Skeletal muscle tissue (tissue), 7 donors: ENCODE measurements around the genes DEK and RNF144B.

DNA sequence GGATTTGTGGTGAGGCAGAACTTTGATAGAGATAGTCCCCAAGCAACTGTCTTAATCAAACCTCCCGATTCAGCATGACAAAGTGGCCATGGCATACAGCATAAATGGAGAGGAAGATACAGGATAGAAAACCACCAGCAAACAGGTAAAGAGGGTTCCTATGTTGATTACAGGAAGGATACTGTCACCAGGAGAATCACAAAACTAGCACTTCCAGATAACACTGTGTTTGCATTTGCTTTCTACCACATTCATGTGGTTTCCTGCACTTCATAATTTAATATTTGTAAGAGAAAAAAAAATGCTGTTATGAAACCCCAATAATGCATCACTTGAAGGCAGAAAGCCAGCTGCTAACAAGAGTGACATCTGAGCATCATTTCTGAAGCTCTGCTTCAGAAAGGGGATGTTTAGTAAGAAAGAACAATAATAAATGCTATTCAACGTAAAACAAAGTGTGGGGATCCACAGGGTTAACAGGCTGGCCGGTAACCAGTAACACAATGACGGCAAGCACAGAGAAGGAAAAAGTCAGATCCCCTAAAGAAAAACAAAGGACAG lies 106.5 kb downstream of the ATXN1 start:
- PRO-cap, 3 experiments = no peak in any of the 3 experiments
- RAMPAGE, long total RNA = no peak
- RRBS, 2 experiments = no CpG with 5 or more reads among the region's 4 CpGs

DNA sequence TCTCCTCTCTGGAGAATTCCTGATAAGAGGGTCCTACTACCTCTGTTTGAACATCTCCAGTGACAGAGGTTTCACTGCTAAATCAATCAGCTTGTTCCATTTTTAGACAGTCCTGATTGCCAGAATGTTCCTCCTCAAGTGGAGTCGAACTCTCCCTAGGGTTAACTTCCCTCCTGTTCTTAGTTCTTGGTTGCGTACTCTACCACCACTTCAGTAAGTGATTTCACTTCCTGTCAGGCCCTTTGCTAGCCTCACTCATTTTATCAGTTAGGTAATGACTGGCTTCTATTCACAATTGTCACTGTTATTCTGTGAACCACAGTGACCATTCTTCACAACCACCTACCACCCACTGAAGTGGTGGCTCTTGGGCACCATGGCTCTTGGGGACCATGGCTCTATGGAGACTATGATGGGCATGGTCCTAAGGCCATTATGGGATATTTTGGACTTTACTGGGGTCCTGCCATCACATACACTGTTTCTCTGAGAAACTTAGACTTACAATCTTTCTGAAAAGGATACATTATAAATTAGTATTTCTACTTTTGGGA lies 66.5 kb downstream of the ATXN1 start:
- PRO-cap, 3 experiments = no peak in any of the 3 experiments
- RAMPAGE, long total RNA = no peak
- RRBS, 2 experiments = no CpG with 5 or more reads among the region's 2 CpGs

GRCh38 chr6:16712101-16712691 lies 49.1 kb downstream of the ATXN1 start:
- PRO-cap, 3 experiments = no peak in any of the 3 experiments
- RAMPAGE, long total RNA = no peak
- RRBS, 2 experiments = no CpG with 5 or more reads among the region's 10 CpGs

- PRO-cap, 3 experiments = peak in 1 of 3 experiments; most common minus-strand start chr6:16729344 (in 1)
- RAMPAGE, long total RNA = no peak
- RRBS, 2 experiments = no CpG with 5 or more reads among the region's 8 CpGs
Observed at GRCh38 chr6:16728952-16729549, 32.2 kb downstream of the ATXN1 start.

DNA sequence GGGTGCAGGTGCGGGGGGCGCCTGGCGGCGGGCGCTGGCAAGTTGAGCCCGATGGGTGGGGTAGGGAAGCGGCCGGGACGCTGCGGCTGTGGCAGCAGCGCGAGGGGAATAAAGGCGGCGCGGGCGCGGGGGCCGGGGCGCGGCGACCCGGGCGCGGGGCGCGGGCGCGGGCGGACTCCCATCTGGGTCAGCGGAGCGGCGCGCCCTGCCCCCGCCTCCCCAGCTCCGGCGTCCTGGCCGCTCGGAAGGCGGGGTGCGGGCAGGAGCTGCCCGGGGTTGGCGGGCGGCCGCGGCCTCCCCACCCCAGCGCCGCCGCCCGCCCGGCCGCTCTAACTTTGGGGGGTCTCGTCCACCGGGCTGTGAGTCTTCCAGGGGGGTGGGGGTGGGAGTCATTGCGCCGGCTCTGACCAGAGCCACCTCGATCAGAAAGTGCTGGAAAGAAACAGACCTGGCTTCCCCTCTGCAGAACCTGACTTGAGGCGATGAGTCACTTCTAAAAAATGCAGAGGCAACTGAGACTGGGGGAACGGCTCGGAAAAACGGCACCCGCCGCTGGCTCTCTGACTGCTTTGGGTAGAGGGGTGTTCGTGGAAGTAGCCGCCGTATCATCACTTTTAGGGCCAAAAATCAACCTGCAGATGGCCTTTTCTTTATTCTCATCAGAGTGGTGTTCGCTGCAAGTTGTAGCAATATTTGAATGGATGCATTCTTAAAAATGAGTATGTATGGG lies 561 bp downstream of the CAP2 start:
- PRO-cap, 3 experiments = peak in 3 of 3 experiments; most common plus-strand start position 222 of the sequence (in 2); most common minus-strand start position 331 of the sequence (in 2)
- RAMPAGE, long total RNA = no peak
- RRBS, 2 experiments = 2% methylated on average over 42 to 44 of the region's 66 CpGs

GRCh38 chr6:17580414-17581302 lies 19.4 kb upstream of the FAM8A1 start:
- PRO-cap, 3 experiments = peak in 1 of 3 experiments; most common plus-strand start chr6:17580544 (in 1); most common minus-strand start chr6:17580548 (in 1)
- RAMPAGE, long total RNA = no peak
- RRBS, 2 experiments = 5 to 13% methylated on average over 4 to 10 of the region's 55 CpGs

GRCh38 chr6:17601383-17601744 lies 1.3 kb downstream of the FAM8A1 start:
- PRO-cap, 3 experiments = no peak in any of the 3 experiments
- RAMPAGE, long total RNA = no peak
- RRBS, 2 experiments = no CpG with 5 or more reads among the region's 5 CpGs

GRCh38 chr6:17628604-17629636 lies 28.8 kb downstream of the FAM8A1 start:
- PRO-cap, 3 experiments = no peak in any of the 3 experiments
- RAMPAGE, long total RNA = no peak
- RRBS, 2 experiments = no CpG with 5 or more reads among the region's 4 CpGs

GRCh38 chr6:17932282-17932893 lies 55.0 kb downstream of the KIF13A start:
- PRO-cap, 3 experiments = no peak in any of the 3 experiments
- RAMPAGE, long total RNA = no peak
- RRBS, 2 experiments = no CpG with 5 or more reads among the region's 7 CpGs

DNA sequence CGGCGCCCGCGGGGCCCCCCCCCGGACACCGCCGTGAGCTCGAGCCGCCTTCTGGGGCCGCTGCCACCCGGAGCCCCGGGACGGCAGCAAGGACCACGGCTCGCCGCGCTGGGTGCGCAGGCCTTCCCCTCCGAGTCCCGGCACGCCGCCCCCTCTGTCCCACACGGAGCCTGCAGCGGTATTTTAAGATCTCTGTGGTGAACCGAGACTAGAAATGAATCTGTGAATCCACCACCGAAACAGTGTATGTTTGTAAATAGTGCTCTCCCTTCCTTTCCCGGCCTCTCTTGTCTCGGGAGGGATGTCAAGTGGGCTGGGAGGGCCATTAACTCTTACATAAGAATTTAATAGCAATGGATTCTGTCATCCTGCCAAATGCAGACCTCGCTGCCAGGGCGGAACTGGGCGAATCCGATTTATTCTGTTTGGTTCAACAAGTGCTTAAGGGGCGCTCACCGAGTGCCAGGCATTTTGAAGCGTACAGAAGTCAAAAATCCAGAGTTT lies 614 bp upstream of the KIF13A start:
- PRO-cap, 3 experiments = peak in 3 of 3 experiments; most common plus-strand start position 70 of the sequence (in 2); most common minus-strand start position 156 of the sequence (in 3)
- RAMPAGE, long total RNA = no peak
- RRBS, 2 experiments = 3% methylated on average over 17 to 21 of the region's 35 CpGs

DNA sequence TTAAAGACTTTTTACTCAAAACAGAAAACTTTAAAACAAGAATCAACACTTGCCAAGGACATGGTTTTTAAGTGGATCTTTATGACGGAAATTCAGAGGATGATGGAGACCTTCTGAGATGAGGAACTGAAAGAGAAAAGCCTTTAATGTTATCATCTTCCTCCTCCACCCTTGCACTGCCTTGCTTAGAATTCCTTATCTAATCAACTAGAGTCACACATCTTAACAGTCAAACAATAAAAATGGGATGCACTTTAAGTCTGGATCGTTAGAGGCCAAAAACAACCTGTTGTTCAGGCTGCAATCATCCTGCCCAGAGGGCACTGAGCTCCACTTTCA lies 66.0 kb upstream of the KIF13A start:
- PRO-cap, 3 experiments = no peak in any of the 3 experiments
- RAMPAGE, long total RNA = no peak
- RRBS, 2 experiments = no CpG with 5 or more reads among the region's 2 CpGs

GRCh38 chr6:18056847-18057293 lies 65.6 kb downstream of the NHLRC1 start:
- PRO-cap, 3 experiments = no peak in any of the 3 experiments
- RAMPAGE, long total RNA = no peak
- RRBS, 2 experiments = no CpG with 5 or more reads among the region's 3 CpGs

DNA sequence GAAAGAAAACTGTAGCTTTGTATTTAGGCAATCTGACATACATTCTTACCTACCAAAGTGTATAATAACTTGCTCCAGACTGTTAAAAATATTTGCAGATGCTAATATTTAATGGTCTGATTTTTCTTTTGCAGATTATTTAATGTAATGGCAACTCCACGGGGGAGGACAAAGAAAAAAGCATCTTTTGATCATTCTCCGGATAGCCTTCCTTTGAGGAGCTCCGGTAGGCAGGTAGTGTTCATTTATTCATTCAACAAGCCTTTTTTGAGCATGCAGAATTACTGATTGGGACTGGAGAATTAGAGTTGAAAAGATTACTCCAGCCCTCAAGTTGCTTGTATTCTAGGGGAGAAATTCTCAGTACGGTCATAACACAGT lies 4.5 kb downstream of the KDM1B start:
- PRO-cap, 3 experiments = no peak in any of the 3 experiments
- RAMPAGE, long total RNA = no peak
- RRBS, 2 experiments = no CpG with 5 or more reads among the region's 4 CpGs

DNA sequence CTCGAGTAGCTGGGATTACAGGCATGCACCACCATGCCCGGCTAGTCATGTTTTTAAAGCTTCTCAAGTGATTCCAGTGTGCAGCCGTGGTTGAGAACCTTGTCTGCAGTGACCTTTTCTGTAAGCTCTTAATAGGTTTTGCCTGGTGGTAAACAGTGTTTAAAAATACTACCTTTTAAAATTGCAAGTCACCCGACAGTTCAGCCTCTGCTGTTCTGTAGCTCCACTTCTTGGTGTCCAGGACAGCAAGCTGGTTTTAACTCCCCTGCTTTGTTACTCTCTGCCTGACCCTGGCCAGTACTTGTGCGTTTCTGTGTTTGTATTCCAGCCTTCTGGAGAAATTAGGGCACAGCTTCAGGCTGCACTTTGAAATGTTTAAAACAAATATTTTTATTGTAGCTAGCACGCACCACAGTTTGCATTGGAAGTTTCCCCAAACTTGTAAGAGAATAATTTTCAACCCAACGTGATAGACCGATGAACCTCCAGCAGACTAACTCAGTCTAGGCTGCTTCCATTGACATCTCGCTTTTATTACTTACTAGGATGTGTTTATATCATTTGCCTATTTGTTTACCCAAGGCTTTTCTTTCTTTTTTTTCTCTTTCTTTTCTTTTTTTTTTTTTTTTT lies 54.5 kb downstream of the DEK start:
- PRO-cap, 3 experiments = no peak in any of the 3 experiments
- RAMPAGE, long total RNA = no peak
- RRBS, 2 experiments = no CpG with 5 or more reads among the region's 9 CpGs

DNA sequence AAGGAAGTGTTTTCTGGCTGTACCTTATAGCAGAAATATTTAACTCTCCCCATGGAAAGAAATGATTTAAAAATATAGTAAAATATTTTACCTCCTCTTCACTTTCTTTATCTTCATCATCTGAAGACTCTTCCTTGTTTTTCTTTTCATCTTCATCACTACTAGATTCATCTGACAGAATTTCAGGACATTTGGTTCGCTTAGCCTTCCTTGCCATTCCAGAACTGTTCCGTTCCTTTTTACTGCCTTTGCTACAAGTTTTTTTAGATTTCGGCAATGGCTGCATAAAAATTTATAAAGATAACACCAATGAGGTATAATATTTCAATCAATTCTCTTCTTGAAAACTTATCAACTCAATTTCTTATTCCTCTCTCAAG lies 14.8 kb downstream of the DEK start:
- PRO-cap, 3 experiments = no peak in any of the 3 experiments
- RAMPAGE, long total RNA = no peak
- RRBS, 2 experiments = no CpG with 5 or more reads among the region's 3 CpGs

GRCh38 chr6:18263777-18264082 lies 600 bp downstream of the DEK start:
- PRO-cap, 3 experiments = no peak in any of the 3 experiments
- RAMPAGE, long total RNA = no peak
- RRBS, 2 experiments = 2 to 3% methylated on average over 12 of the region's 21 CpGs

DNA sequence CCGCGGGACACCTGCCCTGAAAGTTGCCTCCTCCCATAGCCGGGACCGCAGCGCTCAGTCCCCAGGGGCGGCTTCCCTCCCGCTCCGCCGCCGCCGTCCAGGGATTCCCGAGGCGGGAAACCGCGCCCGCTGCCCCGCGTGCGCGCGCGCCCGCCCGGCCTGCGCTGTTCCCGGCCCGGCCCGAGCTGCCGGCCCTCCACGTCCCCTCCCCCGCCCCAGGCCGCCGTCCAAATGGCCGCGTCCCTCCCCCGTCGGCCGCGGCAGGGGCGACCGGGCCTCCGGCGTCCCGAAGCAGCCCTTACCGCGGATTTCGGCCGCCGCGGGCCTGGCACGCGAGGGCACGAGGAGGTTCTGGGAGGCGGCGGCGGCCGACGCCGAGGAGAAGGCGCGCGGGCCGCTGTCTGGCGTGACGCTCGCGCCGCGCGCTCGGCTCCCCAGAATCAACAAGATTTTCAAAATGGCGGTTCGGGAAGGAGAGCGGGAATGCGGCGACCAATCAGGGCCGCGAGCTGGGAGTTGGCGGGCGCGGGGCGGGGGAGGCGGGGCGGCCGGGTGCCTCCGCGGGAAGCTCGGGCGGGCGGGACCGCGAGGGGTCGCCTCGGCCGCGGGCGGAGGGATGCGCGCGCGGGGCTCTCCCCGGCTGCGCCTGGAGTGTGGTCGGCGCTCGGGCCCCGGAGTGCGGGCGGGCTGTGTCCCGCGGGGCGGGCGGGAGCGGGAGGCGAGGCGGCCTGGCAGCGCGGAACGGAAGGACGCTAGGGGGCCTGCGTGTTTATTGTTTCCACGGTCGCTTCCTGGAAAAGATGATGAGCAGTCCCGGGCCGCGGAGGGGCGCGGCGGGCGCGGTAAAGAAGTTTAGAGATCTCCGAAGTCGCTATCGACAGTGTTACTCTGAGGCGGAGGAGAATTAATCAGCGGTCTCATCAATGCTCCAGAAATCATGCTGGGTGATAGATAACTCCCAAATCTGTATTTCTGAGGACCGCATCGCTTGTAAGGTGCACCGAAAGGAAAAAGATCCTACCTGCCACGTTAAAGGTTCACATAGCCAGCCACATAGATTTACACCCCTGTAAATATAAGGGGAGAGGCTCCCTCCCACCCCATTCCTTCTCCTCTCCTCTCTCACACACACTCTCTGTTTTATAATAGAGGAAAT lies at the start of gene DEK:
Gene DEK (minus strand): TSS at position 448 of the 1,156 bp plus-strand sequence.
- PRO-cap, 3 experiments = peak in 3 of 3 experiments; most common plus-strand start position 796 of the sequence (in 3); most common minus-strand start position 743 of the sequence (in 2)
- RAMPAGE, long total RNA = no peak
- RRBS, 2 experiments = 1 to 4% methylated on average over 47 to 53 of the region's 140 CpGs

DNA sequence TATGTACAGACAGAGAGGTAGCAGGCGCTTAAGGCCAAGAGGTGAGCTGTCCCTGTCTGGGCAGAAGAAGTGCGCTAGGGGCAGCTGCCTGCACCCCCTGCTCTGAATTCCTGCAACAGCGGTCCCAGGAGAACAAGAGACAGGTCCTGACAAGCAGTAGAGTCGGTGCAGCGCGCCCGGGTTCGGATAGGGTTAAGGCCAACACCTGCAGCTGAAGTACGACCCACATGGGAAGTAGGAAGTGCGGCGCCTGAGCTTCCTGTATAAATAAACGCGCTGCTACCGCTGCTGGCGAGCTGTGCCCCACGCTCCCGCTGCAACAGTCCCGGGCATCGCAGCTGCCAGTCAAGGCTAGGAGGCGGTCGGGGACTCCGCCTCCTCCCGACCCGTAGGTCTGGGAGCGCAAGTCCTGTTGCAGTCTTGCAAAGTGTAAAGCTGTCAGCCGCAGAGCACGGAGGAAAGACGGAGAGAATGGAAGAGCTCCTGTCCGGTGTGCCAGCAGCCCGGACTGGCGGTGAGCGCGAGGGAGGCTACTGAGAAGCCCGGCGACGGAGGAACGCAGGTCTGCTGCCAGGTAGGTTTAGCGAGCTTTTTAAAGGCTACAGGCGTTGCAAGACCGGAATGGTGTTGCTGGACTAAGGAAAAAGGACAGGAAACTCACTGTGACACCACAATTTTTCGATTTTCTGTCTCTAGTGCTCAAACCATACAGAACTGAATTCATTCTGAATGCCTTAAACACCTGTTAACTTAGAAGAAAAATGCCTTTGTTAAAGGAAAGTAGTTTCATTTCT lies at the start of gene RNF144B:
Gene RNF144B (plus strand): TSS at position 294 of the 794 bp plus-strand sequence.
- PRO-cap, 3 experiments = peak in 3 of 3 experiments; most common plus-strand start position 459 of the sequence (in 2); most common minus-strand start position 252 of the sequence (in 1)
- RAMPAGE, long total RNA = no peak
- RRBS, 2 experiments = 1 to 2% methylated on average over 11 to 13 of the region's 41 CpGs

GRCh38 chr6:18388807-18389449 lies 1.8 kb downstream of the RNF144B start:
- PRO-cap, 3 experiments = no peak in any of the 3 experiments
- RAMPAGE, long total RNA = no peak
- RRBS, 2 experiments = no CpG with 5 or more reads among the region's 4 CpGs

DNA sequence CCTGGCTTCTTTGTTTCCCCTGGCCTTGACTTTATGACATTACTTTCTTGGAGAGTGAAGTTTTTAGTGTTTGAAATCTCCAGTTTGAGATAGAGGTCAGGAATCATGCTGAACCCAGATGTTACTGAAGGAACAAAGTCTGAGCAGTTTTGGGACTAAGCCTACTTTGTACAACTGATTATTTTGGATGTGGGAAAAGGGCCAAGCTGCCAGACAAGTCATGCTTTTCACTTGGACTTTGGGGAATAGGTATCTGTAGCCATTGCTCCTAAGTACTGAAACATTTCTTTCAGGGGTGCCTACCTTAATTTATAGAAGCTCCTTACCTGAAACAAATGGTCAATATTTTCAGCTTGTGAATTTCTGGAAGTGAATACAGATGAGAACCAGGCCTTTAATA lies 2.4 kb downstream of the RNF144B start:
- PRO-cap, 3 experiments = no peak in any of the 3 experiments
- RAMPAGE, long total RNA = no peak